Metastatic Breast Carcinoma in the Brain (tissue), 10 donors: Measurements from ENCODE around the gene TOPAZ1.

DNA sequence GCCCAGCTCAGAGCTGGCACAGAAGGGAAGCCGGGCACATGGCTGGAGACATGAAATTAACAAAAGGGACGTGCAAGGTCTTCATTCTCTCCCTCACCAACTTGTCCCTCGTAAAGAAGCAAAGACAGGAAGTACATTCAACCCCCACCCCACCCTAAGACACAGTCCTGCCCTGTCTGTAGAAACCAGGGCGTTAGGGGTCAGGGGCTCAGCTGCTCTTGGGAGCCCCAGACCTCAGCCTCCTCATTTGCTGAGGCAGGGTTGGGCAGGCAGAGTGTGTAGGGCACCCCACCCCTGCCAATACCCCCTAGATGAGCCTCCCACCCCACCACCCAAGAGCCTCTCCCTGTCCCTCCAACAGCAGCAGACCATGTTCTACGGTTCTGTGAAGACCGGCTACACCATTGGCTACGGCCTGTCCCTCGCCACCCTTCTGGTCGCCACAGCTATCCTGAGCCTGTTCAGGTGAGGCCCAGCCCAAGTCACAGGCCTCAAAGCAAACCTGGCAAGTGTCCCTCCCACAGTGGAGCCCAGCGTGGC is 24.7 kb downstream of the VIPR1 start:
- PRO-cap, 10 experiments = no peak in any of the 10 experiments

DNA sequence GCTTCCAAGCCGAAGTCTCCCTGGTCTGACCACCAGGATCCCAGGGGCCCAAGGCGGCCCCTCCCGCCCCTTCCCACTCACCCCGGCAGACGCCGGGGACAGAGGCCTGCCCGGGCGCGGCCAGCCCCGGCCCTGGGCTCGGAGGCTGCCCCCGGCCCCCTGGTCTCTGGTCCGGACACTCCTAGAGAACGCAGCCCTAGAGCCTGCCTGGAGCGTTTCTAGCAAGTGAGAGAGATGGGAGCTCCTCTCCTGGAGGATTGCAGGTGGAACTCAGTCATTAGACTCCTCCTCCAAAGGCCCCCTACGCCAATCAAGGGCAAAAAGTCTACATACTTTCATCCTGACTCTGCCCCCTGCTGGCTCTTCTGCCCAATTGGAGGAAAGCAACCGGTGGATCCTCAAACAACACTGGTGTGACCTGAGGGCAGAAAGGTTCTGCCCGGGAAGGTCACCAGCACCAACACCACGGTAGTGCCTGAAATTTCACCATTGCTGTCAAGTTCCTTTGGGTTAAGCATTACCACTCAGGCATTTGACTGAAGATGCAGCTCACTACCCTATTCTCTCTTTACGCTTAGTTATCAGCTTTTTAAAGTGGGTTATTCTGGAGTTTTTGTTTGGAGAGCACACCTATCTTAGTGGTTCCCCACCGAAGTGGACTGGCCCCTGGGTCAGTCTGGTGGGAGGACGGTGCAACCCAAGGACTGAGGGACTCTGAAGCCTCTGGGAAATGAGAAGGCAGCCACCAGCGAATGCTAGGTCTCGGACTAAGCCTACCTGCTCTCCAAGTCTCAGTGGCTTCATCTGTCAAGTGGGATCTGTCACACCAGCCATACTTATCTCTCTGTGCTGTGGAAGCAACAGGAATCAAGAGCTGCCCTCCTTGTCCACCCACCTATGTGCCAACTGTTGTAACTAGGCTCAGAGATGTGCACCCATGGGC is 34.1 kb downstream of the VIPR1 start:
- PRO-cap, 10 experiments = peak in 1 of 10 experiments; most common minus-strand start position 220 of the sequence (in 1)

GRCh38 chr3:42555958-42556822 is 25.6 kb downstream of the SEC22C start:
- PRO-cap, 10 experiments = no peak in any of the 10 experiments

GRCh38 chr3:42581400-42581598 is 468 bp downstream of the SEC22C start:
- PRO-cap, 10 experiments = no peak in any of the 10 experiments

DNA sequence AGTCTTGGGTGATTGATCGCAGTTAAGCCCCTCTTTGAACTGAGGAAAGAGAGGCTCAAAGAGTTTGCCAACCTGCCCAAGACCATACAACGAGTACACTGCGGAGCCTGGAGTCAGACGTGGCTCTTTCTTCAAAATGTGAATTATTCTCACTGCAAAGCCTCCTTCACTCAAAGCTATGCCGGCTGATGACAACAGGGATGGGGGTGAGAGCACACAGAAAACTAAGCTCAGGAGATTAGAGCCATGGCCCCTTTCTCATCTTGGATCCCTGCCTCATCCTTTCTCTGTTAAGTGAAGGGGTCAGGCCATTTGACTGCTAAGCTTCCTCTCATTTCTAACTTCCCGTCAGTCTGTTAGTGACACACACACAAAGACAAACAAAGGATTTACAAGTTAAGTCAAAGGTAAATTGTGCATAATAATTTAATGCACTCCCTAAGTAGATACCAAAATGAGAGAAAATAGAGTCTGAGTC is 1.1 kb downstream of the SS18L2 start:
- PRO-cap, 10 experiments = no peak in any of the 10 experiments

DNA sequence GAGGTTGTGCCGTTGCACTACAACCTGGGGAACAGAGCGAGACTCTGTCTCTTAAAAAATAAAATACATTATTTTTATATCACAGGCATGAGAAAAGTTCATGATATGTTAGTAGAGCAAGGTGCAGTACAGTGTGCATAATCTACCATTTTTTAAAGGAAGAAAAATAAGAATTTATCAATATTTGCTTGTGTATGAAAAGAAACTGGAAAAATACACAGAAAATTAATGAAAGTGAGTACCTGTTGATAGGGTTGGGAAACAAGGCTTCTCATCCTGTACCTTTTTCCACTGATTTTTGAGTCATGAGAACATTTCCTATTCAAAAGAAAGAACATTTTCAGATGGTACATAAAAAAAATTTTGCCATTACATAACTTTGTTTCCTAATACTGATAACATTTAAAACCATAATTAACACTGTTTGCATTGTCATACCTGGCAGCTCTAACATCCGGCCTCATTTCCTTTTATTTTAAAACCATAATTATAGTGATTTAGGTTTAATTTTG is 11.6 kb downstream of the NKTR start:
- PRO-cap, 10 experiments = no peak in any of the 10 experiments

- PRO-cap, 10 experiments = no peak in any of the 10 experiments
Observed at GRCh38 chr3:42663523-42664455, 10.3 kb downstream of the ZBTB47 start.

DNA sequence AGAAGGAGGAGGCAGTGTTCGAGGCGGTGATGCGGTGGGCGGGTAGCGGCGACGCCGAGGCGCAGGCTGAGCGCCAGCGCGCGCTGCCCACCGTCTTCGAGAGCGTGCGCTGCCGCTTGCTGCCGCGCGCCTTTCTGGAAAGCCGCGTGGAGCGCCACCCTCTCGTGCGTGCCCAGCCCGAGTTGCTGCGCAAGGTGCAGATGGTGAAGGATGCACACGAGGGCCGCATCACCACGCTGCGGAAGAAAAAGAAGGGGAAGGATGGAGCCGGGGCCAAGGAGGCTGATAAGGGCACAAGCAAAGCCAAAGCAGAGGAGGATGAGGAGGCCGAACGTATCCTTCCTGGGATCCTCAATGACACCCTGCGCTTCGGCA is 834 bp downstream of the KLHL40 start:
- PRO-cap, 10 experiments = no peak in any of the 10 experiments

GRCh38 chr3:42746366-42746899 is 26.6 kb downstream of the CCDC13 start:
- PRO-cap, 10 experiments = peak in 1 of 10 experiments; most common plus-strand start chr3:42746687 (in 1); most common minus-strand start chr3:42746604 (in 1)

DNA sequence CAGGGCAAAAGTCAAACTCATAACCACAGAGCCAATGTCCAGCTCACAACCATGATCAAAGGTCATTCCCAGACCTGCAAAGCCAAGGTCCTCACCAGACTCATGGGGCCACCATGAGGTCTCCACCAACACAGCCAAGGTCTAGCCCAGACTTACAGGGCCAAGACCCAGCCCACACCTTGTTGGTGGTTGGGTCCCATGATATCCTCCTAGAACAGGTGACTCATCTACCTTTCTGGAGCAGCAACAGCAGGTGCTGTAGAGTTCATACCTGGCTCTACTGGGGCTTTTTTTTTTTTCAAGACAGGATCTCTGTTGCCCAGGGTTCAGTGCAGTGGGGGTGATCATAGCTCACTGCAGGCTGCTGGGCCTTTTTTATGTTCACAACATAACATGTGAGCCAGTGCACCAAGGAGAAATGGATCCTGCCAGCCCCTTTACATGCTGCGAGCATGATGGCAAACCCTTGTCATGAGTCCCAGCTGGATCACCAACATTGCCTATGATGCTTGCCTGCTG is 16.7 kb downstream of the CCDC13 start:
- PRO-cap, 10 experiments = no peak in any of the 10 experiments

- PRO-cap, 10 experiments = peak in 1 of 10 experiments; most common minus-strand start chr3:42847857 (in 1)
Observed at GRCh38 chr3:42847601-42848321, 27.9 kb downstream of the CYP8B1 start.

DNA sequence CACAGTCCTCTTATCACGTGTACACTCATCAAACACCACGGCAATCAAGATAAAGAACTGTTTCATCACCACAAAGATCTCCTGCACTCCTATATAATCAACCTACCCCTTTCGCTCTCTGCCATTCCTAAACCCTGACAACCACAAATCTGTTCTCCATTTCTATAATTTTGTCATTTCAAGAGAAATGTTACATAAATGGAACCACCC is 31.3 kb downstream of the POMGNT2 start:
- PRO-cap, 10 experiments = no peak in any of the 10 experiments

- PRO-cap, 10 experiments = no peak in any of the 10 experiments
Observed at GRCh38 chr3:43153054-43154184, 47.5 kb upstream of the POMGNT2 start.

- PRO-cap, 10 experiments = no peak in any of the 10 experiments
Observed at GRCh38 chr3:43180935-43181177, 75.0 kb upstream of the POMGNT2 start.

- PRO-cap, 10 experiments = peak in 3 of 10 experiments; most common plus-strand start chr3:43286827 (in 1); most common minus-strand start chr3:43286964 (in 1)
Observed at GRCh38 chr3:43286703-43287523, 573 bp downstream of the SNRK start.

- PRO-cap, 10 experiments = no peak in any of the 10 experiments
Observed at GRCh38 chr3:43773213-43773665, 82.5 kb downstream of the ABHD5 start.

GRCh38 chr3:43995672-43996105 is 246.0 kb upstream of the TOPAZ1 start:
- PRO-cap, 10 experiments = no peak in any of the 10 experiments

DNA sequence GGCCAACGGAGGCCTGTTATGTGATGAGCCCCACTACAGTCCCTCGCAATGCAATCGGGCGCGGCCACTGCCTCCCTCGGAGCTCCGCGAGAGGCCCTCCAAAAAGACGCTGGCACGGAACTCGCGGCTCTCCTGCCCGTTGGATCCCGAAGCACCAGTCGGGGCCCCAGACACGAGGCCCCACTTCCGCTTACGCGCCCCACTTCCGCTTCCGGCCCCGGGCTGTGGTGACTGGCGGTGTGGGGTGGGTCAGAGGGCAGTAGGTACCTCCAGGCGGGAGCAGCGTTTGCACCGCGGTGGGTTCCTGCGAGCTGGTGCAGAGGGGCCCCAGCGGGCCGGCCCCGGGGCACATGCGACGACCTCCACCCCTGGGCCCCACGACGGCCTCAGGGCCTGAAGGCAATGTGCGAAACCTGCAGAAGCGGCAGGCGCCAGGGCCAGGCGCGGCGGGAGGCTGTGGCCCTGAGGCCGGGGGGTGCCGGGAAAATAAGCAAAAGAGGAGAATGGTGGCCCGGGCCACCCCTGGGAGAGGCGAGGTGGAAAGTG is at the start of gene TOPAZ1:
Gene TOPAZ1 (plus strand): TSS at position 183 of the 546 bp plus-strand sequence.
- PRO-cap, 10 experiments = no peak in any of the 10 experiments

GRCh38 chr3:44442209-44443114 is 35.0 kb downstream of the ZNF445 start:
- PRO-cap, 10 experiments = peak in 1 of 10 experiments; most common plus-strand start chr3:44442789 (in 1)

DNA sequence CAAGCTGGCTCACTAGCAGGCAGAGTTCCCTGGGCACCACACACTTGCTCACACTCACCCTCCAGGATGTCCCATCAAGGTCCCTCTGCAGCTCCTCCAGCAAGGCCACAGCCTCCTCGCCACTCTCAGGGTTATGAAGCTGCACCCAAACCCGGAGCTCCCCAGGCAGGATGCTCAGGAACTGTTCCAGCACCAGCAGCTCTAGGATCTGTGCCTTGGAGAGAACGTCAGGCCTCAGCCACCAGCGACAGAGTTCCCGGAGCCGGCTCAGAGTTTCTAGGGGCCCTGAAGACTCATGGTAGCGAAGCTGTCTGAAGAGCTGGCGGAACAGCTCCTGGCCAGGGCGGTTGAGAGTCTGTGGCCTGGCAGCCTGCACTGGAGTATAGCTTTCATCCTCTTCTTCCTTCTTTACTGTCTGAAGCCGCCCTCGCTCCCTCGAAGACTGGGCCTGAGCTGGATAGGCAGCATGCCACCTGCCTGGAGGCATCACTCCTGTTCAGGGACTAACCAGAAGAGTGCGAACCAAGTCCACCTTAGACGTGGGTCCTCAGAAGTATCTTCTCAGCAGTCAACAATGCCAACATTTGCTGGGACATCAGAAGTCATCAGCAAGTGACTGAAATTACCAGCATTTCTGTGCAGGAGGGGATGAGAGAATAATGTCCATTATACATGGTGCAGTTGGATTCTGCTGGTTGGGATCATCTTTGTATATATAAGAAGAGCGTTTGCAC is 22.2 kb downstream of the ZNF445 start:
- PRO-cap, 10 experiments = no peak in any of the 10 experiments